ENCODE measurements around a stretch of chr3.

DNA sequence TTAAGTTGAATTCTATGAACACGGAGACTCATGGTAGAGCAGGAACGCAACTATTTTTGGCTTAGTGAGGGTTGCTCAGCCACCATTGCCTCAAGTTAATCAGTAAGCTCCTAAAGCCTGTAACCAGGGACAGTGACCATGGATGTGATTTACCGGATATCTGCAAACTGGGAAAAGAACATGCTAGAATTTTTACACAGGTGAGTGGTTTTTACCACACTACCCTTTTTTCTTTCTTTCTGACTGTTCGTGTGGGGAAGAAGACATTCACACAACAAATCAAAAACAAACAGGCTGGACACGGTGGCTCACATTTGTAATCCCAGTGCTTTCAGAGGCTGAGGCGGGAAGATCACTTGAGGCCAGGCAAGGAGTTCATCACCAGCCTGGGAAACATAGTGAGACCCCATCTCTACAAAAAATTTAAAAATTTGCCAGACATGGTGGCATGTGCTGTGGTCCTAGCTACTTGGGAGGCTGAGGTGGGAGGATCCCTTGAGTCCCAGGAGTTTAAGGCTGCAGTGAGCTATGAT, 11.7 kb downstream of the SLC12A8 start:
- RRBS, result no CpG with 5 or more reads among the region's 6 CpGs

- RRBS, result no CpG with 5 or more reads among the region's 12 CpGs
Measured at GRCh38 chr3:125370829-125371510, 4.2 kb downstream of the ZNF148 start.

DNA sequence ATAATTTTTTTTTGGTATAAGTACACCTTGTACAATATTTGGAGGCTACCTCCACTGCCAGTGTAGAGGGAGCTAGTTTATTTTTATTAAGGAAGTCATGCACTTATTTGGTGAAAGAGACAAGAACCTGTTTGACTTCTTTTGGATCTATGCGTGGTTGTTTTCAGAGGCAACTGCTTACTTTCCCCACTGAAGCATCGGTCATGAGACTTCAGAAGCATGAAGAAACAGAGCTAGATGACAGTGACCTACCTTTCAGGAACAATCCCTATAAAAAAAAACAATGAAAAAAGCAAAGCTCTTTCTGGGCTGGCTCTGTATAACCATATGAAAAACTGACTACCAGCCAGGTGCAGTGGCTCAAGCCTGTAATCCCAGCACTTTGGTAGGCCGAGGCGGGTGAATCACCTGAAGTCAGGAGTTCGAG, 20.0 kb upstream of the ZNF148 start:
- RRBS, result no CpG with 5 or more reads among the region's 5 CpGs

DNA sequence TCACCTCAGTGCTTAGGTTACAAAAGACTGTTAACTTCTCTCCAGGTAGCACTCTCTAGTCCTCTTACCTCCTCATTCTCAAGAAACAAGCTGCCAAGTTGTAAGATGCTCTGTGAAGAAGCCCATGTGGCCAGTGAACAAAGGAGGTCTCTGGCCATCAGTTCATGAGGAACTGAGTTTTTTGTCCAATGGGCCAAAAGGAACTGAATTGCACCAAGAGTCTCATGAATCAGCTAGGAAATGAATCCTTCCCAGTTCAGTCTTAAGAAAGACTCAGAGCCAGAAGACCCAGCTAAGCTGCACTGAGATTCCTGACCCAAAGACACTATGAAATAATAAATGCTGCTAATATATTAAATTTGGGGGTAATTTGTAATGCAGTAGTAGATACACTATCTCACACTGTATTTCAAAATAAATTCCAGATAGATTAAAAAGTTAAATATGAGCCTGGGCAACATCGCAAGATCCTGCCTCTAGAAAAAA, 3.9 kb downstream of the OSBPL11 start:
- RRBS, result no CpG with 5 or more reads among the region's 1 CpG

GRCh38 chr3:125634334-125634577, 39.0 kb upstream of the OSBPL11 start:
- RRBS, result no CpG with 5 or more reads among the region's 2 CpGs

- RRBS, result no CpG with 5 or more reads among the region's 6 CpGs
Measured at GRCh38 chr3:125865844-125866513, 103.0 kb upstream of the ROPN1B start.

GRCh38 chr3:125990226-125991174, 21.5 kb downstream of the ROPN1B start:
- RRBS, result 4% methylated on average over 10 of the region's 57 CpGs

GRCh38 chr3:126157206-126157599, 23.2 kb downstream of the ALDH1L1 start:
- RRBS, result no CpG with 5 or more reads among the region's 18 CpGs

DNA sequence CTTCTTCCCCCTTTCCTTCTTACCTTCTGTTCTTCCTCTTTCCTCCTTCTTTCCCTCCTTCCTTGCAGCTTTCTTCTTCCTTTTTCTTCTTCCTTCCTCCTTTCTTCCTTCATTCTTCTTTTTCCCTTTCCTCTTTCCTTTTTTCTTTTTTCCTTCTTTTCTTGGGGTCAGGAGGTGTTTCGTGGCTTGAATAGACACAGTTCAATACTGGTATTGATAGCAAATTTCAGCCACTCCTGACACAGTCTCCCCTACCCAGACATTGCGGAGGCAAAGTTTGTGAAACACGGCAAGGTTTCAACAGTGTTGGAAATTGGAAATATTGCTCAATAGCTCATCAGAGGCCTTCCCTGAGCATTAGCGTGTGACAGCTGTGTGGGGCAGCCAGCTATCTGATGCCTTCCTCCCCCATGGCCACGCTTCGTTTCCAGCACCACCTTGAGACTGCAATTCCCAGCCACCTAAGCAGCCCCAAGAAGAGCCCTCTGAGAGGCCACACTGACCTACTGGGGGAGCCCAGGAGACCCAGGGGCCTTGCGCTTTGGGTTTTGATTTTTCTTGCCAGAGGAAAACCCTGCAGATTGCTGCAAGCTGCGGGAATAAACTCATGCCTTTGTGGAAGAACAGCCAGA, 82.2 kb downstream of the KLF15 start:
- RRBS, result no CpG with 5 or more reads among the region's 8 CpGs

GRCh38 chr3:126358046-126358485, 858 bp upstream of the KLF15 start:
- RRBS, result 7% methylated on average over 1 of the region's 10 CpGs

- RRBS, result no CpG with 5 or more reads among the region's 7 CpGs
Measured at GRCh38 chr3:126450414-126450982, 25.2 kb downstream of the ZXDC start.

- RRBS, result no CpG with 5 or more reads among the region's 13 CpGs
Measured at GRCh38 chr3:126451960-126452572, 23.6 kb downstream of the ZXDC start.

GRCh38 chr3:126530081-126530976, 6.4 kb downstream of the CHST13 start:
- RRBS, result no CpG with 5 or more reads among the region's 17 CpGs

GRCh38 chr3:126602281-126602783, 43.6 kb upstream of the C3orf22 start:
- RRBS, result no CpG with 5 or more reads among the region's 1 CpG

DNA sequence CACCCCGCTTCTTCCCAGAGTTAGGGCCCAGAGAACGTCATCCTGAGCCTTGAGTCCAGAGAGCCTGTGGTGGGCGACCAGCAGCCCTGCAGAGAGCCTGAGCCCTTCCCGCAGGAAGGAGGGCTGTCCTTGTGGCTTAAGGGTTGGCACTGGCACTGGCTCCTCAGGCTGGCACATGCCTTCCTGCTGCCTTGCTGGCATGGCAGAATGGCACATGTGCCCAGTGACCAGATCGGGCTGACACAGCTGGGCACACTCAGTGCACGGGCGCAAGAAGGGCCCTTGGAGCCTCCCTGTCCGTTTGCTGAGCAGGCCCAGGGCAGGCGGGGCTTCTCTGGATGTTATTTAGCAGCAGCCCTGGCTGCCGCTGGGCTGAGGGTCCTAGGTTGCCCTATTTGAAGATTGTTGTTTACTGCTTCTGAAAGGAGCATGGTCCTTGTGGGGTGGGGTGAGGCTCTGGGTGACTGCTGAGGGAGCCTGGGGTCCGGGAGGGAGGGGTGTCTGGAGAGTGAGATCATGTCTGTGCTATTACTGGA, 50.3 kb upstream of the PLXNA1 start:
- RRBS, result no CpG with 5 or more reads among the region's 11 CpGs

DNA sequence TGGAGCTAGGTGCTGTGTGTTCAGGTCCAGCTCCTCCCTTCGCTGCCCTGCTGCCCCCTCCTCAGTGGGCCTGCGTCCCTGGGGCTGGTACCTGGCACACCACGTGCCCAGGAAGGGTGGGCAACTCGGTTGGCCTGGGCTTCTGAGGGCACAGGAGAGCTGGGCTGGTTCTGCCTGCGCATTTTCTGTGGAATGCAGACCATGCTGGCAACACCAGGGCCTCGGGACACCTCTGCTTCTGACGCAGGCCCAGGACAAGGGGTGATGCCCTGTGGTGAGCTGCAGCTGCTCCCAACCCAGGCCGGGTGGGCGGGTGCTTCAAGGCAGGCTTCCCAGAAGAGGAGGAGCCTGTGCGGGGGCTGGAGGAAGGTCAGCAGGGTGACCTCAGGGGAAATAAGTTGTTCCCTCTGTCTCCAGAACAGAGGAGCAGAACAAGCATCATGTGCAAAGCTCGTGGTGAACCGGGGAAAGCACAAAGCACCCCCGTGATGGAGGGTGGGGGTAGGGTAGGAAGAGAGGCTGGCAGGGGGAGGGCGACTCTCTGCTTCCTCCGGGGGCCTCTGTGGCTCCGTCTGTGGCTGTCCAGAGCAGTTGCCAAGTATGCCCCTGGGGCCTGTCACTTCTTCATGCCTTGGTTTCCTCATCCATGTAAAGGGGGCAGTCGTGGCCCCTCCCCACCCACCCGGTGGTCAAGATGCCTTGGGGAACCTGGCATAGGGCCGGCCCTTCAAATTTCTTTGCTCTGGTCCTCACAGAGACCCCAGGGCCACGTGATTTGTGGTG, 10.9 kb upstream of the PLXNA1 start:
- RRBS, result 35% methylated on average over 4 of the region's 20 CpGs

- RRBS, result no CpG with 5 or more reads among the region's 33 CpGs
Measured at GRCh38 chr3:127036234-127037121, 53.6 kb downstream of the PLXNA1 start.

GRCh38 chr3:127589584-127590050, 916 bp downstream of the TPRA1 start:
- RRBS, result 6% methylated on average over 4 of the region's 24 CpGs

DNA sequence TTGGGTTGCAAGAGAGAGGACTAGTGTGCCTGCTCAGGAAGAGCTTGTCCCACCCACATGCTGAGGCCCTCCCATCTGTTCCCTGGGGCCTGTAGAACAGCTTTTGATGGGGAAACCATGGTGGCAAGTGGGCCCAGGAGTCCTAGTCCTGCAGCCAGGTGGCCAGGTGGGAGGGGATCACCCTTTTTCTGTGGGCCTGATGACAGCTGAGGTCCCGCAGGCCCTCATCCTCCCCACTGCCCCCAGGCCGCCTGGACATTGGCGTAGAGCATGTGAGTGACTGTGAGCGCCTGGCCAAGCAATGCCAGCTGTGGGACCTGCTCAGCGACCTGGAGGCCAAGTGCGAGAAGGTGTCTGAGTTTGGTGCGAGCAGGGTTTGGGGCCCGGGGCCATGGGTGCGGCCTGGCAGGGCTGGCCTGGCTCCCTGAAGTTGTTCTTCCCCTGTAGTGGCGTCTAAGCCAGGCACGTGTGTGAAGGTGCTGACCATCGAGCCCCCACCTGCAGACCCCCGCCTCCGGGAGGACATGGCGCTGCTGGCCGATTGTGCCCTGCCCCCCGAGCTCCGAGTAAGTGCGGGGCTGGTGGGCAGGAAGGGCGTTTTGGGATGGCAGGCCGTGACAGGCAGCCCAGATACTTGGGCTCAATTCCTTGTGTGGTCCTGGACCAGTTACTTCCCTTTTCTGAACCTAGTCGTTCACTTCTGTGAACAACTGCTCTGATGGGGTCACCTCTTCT, 4.1 kb downstream of the ABTB1 start:
- RRBS, result 79% methylated on average over 3 of the region's 22 CpGs

GRCh38 chr3:127740365-127741367, 67.9 kb downstream of the ABTB1 start:
- RRBS, result no CpG with 5 or more reads among the region's 16 CpGs

Data from Jurkat, Clone E6-1 (cell line).